Cardiac fibroblast (primary cell): ENCODE data around the gene TMEM232.

DNA sequence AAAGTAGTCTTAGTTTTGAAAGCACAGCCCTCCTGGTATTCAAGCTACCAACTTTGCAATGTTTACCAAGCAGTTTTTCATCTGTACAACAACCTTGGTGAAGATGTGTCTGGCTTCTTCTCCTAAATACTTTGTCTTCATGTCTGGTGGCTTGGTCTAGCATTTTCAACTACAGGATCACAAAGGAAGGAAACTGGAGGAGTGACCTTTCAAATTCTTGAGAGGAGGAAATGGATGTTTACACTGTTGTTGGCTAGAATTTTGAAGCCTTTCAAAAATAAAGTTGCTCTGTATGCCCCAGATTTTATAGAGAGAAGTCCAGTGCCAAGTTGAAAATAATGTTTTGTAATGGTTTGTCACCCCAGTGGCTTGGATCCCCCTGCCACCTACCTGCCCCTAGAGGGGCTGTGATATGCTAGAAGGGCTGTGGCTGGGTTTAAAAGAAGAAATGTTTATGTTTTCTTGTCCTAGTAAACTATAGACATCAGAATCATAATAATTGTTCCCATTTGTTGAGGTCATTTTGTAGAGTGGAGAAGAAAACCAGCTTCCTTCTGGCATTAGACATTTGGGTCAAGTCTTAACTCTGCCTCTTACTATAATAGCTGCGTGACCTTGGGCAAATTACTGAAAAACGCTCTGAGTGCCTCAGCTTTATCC is 16.5 kb downstream of the PAM start:
- RRBS = no CpG with 5 or more reads among the region's 2 CpGs

DNA sequence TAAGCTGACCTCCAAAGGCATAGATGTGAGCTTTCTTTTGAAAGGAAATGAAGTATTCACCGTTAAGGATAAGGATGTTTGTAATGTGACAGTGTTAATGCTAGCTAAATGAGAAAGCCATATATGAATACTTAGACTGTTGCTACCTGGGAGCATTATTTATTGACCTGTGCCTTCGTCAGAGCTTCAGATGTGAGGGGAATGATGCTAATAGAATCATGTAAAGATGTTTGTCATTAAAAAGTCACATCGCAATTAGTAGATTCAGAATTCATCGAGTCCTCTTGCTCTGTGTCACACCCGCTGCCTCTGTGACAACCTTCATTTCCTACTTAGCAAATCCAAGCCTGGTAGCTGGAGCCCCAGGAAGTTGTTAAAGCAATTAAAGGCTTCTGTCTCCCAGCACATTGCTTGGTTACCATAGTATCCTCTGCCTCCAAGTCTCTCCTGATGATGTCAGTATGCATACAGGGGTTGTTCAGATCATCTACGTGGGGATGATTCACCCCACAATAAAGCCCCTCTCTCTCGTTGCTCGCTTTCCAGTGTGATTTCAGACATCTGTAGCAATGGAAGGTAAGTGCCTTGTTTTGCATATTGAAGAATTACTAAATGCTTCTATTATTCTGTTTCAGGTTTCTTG is 52.7 kb downstream of the PAM start:
- RRBS = no CpG with 5 or more reads among the region's 8 CpGs

DNA sequence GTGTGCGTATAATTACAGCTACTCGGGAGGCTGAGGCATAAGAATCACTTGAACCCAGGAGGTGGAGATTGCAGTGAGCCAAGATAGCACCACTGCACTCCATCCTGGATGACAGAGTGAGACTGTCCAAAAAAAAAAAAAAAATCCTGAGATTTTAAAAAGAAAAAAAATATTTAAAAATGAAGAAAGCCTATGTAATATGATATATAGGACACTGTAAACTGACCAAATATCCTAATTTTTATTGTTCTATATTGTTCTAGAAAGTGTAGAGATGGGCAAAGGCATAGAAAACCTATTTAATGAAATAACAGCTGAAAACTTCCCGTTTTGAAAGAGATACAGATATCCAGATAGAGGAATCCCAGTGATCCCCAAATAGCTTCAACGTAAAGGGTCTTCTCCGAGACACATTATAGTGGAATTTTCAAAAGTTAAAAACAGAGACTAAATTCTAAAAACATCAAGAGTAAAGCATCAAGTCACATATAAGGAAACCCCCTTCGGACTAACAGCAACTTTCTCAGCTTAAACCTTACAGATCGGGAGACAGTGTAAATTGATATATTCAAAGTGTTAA is 136.5 kb downstream of the GIN1 start:
- RRBS = no CpG with 5 or more reads among the region's 7 CpGs

DNA sequence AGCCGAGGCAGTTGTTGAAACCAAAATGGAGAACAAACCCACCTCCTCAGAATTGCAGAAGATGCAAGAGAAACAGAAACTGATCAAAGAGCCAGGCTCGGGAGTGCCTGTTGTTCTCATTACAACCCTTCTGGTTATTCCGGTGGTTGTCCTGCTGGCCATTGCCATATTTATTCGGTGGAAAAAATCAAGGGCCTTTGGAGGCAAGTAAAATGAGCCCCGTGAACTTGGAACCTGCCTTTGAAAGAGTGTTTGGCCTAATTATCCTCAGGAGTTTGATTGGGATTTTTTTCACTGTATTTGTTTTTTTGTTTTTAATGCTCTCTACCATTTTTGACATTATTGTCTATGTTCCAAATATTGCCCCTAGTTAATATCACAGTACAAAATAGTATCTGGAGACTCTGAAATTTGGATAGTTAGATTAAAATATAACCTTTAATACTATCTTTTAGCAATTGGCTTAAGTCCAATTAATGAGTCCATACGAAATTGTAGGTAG is 94.8 kb downstream of the GIN1 start:
- RRBS = no CpG with 5 or more reads among the region's 6 CpGs

DNA sequence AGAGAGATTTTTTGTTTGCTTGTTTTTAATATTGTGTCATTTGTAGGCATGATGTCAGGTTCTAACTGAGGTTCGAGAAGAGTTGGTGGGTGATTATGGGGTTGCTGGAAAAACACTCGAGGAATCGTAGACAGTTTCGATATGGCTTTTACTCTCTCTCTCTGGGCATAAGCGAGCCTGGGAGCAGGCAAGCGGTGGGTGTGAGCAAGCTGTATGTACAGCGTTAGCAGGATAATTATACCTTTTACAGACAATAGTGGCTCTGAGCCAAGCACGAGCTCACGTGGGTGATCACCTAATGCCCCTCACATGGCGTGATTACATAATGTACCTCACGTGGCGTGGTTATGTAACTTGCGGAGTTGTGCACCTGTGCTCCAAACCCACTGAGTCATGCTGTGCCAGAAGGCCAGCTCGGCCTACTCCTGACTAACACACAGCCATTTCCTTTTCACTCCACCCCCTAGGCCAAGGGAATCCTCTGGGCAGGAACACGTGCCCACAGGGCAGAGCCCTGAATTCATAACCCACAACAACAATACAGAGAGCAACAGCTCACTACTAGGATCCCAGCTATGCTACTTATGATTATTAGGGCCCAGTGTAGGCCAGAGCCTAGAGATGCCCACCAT is 797.2 kb downstream of the EFNA5 start:
- RRBS = no CpG with 5 or more reads among the region's 15 CpGs

- RRBS = no CpG with 5 or more reads among the region's 29 CpGs
These were observed 168.7 kb downstream of the EFNA5 start for GRCh38 chr5:107501552-107502945.

DNA sequence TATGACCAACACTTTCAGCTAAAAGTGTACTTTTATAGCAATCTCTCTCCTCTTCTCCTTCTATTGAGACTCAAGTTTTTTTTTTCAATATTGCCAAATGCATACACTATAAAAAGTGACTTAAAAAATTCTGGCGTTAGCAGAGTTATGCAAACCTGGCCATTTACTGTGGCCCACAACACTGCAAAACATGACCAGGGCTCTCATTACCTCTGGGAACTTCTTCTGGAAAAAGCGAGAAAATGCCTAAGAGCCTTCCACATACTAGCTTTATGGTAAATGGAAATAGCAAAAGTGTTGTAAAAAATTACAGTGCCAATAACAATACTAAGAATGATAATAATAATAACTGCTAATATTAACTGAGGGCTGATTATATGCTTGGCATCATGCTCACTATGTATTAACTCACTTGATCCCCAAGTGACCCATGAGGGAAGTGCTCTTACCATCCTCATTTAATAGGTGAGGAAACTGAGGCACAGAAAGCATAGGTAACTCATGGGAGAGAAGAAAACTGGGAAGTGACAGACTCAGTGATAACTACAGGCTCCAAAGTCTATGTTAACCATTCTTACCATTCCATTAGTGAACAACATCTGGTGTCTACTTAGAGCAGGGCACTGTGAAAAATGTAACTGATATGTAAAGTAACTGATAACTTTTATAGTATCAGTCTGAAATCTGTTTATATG is 118.6 kb downstream of the EFNA5 start:
- RRBS = no CpG with 5 or more reads among the region's 2 CpGs

DNA sequence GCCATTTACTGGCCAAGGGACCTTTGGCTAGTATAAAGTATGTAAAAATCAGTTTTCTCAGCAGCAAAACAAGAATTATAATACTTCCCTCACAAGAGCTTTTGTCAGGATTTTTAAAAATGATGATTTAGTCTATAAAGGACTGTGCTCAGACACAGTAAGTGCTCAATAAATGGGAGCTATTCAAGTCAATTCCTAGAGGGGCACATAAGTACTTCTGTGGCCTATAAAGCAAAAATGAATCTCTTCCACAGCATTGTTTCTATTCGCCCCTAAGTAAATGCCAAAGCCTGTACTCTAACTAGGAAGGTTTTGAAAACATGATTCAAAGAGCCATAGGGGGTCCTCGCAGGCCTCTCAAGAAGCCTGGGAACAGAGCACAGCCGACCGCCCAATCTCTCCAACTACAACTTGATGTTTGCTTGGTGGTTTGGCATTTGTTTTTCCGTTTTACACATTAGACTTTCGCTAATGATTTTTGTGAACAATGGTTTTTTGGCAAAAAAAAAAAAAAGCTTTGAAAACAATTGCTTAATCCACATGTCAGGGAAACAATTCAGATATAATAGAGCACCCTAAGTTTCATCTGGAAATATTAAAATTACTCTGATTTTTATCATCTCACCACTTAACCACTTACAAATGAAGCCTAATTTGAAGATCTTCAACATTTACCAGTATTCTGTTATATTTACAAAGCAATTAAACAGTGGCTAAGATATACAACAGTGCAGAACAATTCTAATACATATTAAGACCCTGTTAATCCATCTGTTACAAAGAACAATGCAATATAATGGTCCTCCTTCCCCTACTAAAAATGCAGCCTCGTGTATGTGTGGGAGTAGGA is 19.3 kb downstream of the EFNA5 start:
- RRBS = no CpG with 5 or more reads among the region's 7 CpGs

GRCh38 chr5:107812272-107812984 is 141.7 kb upstream of the EFNA5 start:
- RRBS = no CpG with 5 or more reads among the region's 8 CpGs

- RRBS = no CpG with 5 or more reads among the region's 6 CpGs
These were observed 169.5 kb downstream of the FBXL17 start for GRCh38 chr5:108212365-108212888.

- RRBS = no CpG with 5 or more reads among the region's 4 CpGs
These were observed 22.5 kb downstream of the FBXL17 start for GRCh38 chr5:108359226-108360058.

GRCh38 chr5:109410132-109410519 is 352 bp upstream of the PJA2 start:
- RRBS = no CpG with 5 or more reads among the region's 19 CpGs

DNA sequence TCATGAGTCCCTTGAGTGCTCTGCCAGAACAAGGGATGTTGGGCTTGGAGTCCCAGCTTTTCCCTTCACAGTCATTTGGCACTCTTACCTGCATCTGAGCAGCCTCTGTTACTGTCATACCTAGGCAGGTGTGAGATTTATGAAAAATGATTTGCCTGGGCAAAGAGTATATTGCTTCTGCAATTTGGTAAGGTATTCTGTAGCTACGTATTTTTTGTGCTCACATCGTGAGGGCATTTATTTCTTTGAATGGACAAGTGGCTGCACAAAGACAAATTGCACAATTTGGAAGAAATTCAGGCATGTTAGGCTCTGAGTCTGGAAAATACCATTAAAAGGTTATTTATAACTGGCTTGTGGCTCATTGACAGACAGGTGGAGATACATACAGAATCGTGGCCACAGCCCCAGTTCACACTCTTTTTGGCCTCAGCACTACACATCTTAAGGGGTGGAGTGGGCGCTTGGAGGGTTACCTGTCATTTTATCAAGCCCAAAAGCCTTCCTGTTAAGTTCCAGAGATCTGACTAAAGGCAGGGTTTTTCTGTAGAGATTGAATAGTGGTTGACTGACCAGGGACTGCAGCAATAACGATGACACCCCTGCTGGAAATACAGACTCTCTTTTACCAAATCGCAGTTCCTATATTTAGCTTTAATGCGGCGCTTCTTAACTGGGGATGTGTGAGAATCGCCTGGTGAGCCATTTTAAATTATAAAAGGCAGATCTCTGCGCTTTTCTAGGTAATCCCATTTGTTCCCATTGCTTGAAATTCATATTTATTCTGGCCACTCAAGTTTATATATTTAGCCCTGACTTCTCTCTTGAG is 14.6 kb downstream of the MAN2A1 start:
- RRBS = no CpG with 5 or more reads among the region's 10 CpGs

DNA sequence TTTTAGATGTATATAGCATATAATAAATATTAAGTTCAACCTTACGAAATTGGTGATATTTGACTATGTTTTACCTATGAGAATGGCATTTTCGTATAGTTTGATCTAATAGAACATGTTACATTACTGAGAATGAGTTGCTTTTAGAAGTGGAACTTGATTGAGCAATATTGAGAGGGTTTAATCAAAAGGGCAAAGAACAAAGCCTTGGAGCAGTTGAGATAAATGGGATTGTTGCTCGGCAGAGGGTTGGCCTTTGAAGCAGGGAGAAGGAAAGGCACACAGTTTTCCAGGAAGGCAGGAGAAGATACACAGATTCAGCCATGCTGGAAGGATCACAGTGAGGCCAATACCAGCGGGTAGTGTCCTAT is 19.4 kb downstream of the MAN2A1 start:
- RRBS = no CpG with 5 or more reads among the region's 4 CpGs

GRCh38 chr5:109743826-109744088 is 54.0 kb downstream of the MAN2A1 start:
- RRBS = no CpG with 5 or more reads among the region's 3 CpGs

DNA sequence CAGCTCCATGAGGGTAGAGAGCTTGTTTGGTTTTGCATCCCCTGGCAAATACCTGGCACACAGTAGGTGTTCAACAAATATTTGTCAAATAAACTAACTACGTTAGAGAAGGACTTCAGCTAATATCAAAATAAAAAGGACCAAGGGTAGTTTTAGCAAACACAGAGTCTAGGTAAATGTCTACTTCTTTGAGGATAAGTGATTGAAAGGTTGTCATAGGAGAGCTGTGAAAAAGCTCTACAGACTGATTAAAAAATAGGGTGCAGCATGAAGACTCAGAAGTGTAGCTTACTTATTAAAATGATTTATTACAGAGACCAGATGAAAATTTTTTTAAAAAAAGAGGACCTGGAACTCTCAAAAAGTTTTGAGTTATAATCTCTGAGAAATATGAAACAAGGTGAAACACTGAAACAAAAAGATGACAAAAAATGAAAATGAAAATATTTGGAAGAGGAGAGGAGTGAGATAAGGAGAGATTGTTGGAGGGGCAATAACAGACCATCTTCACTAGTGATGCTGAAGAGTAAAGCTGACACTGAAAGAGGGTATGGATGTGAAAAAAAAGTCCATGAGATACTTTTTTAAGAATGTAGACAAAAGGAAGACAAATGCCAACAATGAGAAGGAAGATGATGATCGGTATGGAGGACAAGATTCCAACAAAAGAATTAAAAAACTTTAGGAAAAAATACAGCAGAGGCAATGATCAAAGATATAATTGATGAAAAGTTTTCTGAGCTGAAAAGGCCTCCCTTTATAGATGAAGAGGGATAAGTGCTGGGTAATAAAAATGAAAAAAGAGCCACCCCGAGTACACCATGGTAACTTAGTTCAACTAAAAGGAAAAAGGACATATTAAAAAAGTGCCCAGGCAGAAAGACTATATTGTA is 107.4 kb downstream of the MAN2A1 start:
- RRBS = no CpG with 5 or more reads among the region's 3 CpGs

DNA sequence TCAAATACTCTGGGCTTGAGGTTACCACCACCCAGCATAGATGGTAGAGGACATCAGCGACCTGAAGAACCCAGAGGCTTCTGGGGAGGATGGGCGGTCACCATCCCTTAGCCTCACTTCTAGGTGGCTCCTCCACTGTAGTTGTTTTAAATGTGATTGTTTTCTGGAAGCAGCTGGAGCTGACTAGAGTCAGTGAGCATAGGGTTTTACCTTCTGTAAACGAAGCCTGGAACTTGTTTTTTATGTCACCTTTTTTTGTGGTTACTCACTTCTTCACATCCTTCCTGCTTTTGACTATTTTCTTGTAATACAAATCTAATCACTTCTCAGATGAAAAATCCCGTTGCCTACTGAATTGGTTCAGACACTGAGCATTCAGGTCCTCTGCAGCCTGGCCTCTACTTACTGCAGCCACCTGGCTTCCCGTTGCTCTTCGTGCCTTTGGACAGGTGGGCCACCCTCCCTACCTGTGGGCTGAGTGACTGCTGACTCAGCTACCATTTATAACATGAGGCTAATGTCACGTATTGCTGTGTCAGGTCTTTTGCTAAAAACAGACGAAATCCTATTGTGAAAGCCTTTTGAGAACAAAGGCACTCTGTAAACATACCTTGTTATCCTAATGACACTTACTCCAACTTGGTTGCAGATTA is 167.8 kb downstream of the MAN2A1 start:
- RRBS = no CpG with 5 or more reads among the region's 8 CpGs

- RRBS = no CpG with 5 or more reads among the region's 16 CpGs
These were observed at the start of gene TMEM232 for GRCh38 chr5:110726243-110726929. TSS of gene TMEM232 (minus strand) at chr5:110726671.

- RRBS = no CpG with 5 or more reads among the region's 7 CpGs
These were observed 13.4 kb downstream of the SLC25A46 start for GRCh38 chr5:110752223-110752615.

GRCh38 chr5:111227816-111228267 is 3.7 kb downstream of the CAMK4 start:
- RRBS = no CpG with 5 or more reads among the region's 4 CpGs